ENCODE measurements around a stretch of chr20.

- RRBS, 2 experiments = no CpG with 5 or more reads among the region's 13 CpGs
Observed at GRCh38 chr20:63273818-63274475, 1.3 kb downstream of the ARFGAP1 start.

DNA sequence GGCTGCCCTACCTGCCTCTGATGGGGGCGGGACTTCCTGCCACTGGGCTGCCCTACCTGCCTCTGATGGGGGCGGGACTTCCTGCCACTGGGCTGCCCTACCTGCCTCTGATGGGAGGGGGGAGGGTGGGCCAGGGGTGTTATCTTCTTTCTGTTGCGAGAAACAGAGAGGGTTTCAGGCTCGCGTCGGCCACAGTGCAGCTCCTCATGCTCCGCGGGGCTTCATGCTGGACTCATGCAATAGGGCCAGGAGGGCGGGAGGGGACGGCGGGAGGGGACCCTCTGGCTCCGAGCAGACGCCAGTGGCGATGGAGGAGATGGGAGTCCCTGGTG is 48.7 kb upstream of the CHRNA4 start:
- RRBS, 2 experiments = no CpG with 5 or more reads among the region's 14 CpGs

DNA sequence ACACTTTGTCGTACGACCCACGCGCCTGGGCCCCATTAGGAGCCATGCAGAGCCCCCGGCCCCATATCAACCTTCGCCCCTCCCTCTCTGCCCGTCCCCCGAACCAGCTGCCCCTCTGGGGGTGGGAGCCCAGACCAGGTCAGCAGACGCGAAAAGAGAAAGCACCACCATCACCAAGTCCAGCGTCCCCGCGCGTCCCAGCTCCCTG is 44.5 kb downstream of the KCNQ2 start:
- RRBS, 2 experiments = no CpG with 5 or more reads among the region's 14 CpGs

- RRBS, 2 experiments = no CpG with 5 or more reads among the region's 29 CpGs
Observed at GRCh38 chr20:63434648-63435229, 37.7 kb downstream of the KCNQ2 start.

GRCh38 chr20:63533646-63534517 is 3.3 kb downstream of the PTK6 start:
- RRBS, 2 experiments = 93 to 95% methylated on average over 14 of the region's 35 CpGs

GRCh38 chr20:63573357-63573986 is 567 bp downstream of the HELZ2 start:
- RRBS, 2 experiments = 2 to 6% methylated on average over 3 of the region's 16 CpGs

GRCh38 chr20:63659292-63659677 is 1.2 kb downstream of the RTEL1 start:
- RRBS, 2 experiments = 10 to 17% methylated on average over 2 of the region's 13 CpGs

GRCh38 chr20:63661012-63662094 is 3.2 kb downstream of the RTEL1 start:
- RRBS, 2 experiments = no CpG with 5 or more reads among the region's 47 CpGs

DNA sequence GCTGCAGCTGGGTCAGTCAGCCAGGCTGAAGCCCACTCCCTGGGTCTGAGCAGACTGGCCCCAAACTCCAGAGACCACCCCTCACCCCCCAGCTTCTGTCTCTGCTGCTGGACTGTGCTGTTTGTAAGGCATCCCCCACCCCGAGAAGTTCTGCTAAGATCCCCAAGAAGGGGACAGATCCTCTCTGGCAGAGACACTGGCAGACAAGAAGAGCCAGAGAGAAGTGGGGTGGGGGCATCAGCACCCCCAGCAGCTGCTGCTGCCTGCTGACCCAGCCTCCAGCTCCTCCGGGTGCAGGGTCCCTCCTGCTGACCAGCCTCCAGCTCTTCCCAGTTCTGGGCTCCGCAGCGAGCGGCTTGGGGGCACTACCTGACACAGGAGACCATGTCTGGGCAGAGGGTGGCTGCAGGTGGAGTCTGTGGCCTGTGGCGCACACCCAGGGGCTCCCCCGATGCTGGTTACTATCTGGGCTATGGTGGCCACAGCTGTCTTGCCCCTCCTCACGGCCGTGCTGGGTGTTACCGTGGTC is 363 bp downstream of the LIME1 start:
- RRBS, 2 experiments = no CpG with 5 or more reads among the region's 10 CpGs

GRCh38 chr20:63738641-63739137 is 887 bp upstream of the SLC2A4RG start:
- RRBS, 2 experiments = 45 to 47% methylated on average over 7 of the region's 28 CpGs

GRCh38 chr20:63740621-63741735 is 1.4 kb downstream of the SLC2A4RG start:
- RRBS, 2 experiments = 2% methylated on average over 7 to 10 of the region's 39 CpGs

GRCh38 chr20:63765144-63765597 is 25.6 kb downstream of the SLC2A4RG start:
- RRBS, 2 experiments = no CpG with 5 or more reads among the region's 13 CpGs

DNA sequence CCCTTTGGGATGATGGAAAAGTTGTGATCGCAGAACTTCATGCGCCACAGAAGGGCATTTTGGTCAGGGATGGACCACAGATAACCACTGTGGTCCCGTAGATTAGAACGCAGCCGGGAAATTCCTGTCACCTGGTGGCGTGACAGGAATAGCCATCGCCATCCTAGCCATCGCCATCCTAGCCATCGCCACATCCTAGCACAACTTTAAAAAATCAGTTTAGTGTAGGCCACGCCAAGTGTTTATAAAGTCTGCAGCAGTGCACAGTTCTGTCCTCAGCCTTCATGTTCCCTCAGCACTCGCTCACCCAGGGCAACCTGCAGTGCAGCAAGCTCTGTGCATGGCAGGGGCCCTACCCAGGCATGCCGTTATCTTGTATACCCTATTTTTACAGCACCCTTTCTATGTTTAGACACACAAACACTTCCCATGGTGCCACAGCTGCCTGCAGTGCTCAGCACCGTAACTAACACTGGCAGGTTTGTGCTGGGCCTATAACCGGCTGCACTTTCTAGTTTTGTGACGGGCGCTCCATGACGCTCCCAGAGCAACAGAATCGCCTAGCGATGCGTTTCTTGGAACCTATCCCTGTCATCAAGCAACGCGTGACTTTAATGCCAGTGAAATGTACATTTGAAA is 43.8 kb downstream of the ZBTB46 start:
- RRBS, 2 experiments = no CpG with 5 or more reads among the region's 22 CpGs

DNA sequence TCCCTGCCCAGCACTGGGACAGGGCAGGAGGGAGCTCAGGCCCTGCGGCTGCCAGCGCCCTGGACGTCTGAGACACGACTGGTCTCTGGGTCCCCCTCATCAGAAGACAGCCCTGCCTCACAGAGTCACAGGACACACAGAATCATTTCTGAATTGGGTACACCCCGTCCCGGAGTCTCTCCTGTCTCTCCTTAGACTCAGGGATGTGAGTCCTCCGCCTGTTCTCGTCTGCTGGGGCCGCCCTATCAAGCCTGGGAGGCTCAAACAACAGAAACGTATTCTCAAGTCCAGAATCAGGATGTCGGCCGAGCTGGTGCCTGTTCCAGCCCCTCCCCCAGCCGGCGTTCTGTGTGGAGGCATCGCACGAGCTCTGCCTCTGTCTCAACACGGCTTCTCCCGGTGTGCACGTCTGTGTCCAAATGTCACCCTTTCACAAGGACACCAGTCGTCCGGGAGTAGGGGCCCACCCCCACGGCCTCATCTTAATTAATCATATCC is 39.4 kb downstream of the ZBTB46 start:
- RRBS, 2 experiments = 70 to 79% methylated on average over 6 of the region's 22 CpGs

- RRBS, 2 experiments = no CpG with 5 or more reads among the region's 10 CpGs
Observed at GRCh38 chr20:63939466-63940128, 16.6 kb downstream of the UCKL1 start.

DNA sequence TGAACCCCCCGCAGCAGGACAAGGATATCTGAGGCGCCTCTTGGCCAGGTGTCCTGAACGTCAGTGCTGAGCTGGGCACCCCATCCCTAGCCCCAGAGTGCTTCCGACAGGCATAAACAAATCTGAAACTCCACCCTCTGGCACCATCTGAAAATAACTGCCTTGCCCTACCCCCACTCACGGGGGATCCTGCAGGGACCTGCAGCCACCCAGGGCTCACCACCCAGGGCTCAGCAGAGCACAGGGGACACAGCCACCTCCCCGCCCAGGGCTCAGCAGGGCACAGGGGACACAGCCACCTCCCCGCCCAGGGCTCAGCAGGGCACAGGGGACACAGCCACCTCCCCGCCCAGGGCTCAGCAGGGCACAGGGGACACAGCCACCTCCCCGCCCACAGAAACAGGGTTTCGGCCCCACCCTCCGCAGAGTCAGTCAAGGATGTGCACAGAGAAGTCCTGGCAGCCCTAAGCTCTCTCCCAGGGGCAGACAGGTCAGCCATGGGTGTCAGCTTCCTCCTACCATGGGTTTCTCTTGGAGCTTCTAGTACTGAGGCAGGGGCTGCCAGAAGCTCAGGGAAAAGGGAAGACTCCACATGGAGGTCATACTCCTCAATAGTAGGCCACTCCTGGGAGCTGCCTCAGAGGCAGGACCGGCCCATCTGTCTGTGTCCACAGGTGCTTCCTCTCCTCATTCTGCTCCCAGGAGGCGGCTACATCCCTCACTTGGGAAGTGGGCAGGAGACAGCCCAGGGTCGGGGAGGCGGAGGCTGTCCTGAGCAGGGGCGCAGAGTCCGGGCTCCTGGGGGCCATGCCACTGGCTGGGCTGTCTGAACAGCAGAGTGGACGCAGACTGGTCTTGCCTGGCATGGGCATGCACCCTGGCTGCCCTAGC is 4.6 kb downstream of the UCKL1 start:
- RRBS, 2 experiments = 100% methylated on average over 1 of the region's 18 CpGs; no CpG with 5 or more reads in 1 of the 2 experiments

- RRBS, 2 experiments = no CpG with 5 or more reads among the region's 10 CpGs
Observed at GRCh38 chr20:63957647-63958147, 1.5 kb upstream of the UCKL1 start.

DNA sequence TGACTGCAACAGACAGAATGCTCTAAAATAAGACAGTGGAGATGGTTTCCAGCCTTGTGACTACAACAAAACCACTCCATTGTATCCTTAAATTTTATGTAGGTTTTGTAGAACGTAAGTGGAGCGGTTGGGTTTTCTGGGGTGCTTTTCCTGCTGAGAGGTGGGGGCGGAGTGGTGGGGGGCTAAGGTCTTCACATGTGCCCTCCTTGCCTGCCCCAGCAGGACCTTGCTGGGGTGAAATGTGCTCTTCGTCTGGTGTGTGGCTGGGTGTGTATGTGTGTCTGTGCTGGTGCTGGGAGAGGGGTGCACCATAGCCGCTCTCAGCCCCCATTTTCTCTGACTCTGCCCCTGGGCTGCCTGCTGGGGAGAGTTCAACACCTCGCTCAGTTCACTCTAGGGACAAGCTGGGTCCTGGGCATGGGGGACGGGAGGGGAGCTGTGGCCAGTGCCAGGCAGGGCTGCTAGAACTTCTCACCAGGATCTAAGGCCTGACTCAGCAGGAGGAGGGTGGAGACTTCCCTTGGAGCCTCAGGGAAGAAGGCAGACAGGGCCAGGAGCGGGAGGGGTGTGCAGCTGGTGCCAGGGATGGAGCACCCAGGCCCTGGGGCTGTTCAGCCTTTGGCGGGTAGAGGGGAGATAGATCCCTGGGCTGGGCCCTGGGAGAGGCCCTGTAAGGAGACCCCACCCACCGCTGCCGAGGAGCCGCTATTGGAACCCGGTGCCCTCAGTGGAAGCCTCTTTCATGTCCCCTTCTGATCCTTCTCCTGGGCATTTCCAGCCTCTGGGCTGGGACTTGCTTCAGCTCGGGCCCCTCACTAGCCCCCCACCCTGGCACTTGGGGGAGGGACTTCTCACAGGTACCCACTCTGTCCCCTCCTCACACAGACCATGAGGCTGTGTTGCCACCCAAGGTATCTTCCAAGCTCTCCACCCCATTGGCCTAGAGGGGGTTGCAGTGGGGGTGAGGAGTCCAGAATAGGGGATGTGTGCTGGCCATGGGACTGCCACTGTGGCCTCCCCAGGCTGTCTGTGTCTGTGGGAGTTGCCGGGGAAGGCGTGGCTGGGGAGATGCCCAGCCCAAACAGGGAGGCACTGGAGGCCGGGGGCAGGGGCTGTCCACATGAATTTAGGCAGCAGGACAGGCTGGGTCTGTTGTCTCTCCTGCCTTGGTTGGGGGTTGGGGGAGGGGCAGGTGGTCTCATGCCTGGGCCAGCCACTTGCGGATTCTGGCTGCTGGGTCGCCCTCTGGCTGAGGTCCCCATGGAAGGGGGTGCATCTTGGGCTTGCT is 4.6 kb downstream of the SOX18 start:
- RRBS, 2 experiments = 88 to 89% methylated on average over 3 of the region's 19 CpGs

DNA sequence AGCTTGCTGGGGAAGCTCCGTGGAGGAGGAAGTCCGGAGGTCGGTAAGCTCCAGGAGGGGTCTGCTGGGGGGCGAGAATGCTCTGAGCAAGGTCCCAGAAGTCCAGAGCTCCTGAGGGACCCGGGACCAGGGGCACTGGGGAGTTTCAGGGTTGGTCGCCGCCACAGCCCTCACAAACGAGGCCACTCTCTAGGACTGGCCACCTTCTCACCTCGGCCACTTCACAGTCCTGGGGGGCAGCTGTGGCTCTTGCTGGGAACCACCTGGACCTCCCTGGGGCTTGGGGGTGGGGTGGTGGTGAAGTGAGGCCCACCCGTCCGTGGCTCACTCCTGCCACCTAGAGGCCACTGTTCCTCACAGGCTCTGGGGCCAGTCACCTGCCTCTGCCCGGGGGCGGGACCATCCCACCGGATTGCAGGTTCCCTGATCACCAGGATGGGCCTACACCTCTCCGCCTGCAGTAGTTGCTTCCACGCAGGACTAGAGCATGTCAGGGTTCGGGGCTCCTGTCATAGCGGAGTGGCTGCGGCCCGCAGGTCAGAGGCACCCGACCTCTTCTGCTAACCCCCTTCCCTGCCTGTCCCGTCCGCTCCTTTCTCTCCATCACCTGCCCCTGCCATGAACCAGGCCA is 5.3 kb upstream of the TCEA2 start:
- RRBS, 2 experiments = 26 to 30% methylated on average over 4 of the region's 23 CpGs

DNA sequence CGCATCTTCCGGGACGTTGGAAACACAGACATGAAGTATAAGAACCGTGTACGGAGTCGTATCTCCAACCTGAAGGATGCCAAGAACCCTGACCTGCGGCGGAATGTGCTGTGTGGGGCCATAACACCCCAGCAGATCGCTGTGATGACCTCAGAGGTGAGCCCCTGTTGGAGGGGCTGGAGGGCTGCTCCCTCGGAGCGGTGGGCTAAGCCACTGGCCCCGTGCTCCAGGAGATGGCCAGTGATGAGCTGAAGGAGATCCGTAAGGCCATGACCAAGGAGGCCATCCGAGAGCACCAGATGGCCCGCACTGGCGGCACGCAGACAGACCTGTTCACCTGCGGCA is 7.2 kb downstream of the TCEA2 start:
- RRBS, 2 experiments = no CpG with 5 or more reads among the region's 18 CpGs

All from LNCaP clone FGC (cell line).